SK-MEL-5 (cell line): ENCODE measurements around a stretch of chr20.

RAMPAGE:
- cytosol, long total RNA, result no peak
- long total RNA, result no peak
- nucleus, long total RNA, result no peak
Measured at GRCh38 chr20:50245342-50246043, 54.9 kb downstream of the CEBPB start.

DNA sequence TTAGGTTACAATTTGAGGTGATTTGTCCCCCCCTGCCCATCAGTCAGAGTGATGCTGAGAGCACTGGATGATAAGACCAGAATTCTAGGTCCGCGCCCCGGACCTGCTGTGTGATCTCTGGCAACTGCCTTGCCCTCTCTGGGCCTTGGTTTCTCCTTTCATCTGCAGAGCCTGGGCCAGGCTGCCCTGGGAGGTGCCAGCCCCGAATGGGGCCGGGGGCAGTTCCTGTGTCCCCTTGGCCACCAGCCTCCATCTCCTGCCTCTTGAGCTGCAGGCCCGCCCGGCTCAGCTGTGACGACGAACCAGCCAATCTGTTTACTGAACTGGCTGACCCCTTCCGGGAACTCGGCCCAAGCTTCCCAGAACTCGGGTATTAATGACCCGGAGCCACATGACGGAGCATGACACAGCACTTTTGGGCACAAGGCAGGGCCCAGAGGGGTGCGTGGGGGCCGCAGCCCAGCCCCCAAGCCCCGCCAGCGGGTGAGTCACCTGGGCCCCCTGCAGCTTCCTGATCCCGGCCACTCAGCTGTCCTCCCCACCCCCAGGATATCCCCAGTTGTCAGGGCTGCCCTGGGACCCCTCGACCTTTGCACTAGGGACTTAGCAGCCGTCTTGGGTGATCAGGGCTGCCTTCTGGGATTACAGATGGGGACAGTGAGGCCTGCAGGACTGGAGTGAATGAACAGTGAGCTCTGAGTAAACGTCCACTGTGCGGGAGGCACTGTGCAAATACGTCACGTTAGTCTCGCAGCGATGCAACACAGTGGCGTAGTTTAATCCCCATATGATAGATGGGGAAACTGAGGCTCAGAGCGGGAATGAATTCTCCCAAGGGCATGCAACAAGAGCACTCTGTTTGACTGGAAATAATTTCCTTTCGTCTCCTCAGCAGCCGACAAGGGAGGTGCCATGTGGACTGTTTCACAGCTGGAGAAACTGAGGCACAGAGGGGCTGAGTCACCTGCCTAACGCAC, 102.0 kb downstream of the CEBPB start:
RAMPAGE:
- cytosol, long total RNA, result no peak
- long total RNA, result no peak
- nucleus, long total RNA, result no peak

DNA sequence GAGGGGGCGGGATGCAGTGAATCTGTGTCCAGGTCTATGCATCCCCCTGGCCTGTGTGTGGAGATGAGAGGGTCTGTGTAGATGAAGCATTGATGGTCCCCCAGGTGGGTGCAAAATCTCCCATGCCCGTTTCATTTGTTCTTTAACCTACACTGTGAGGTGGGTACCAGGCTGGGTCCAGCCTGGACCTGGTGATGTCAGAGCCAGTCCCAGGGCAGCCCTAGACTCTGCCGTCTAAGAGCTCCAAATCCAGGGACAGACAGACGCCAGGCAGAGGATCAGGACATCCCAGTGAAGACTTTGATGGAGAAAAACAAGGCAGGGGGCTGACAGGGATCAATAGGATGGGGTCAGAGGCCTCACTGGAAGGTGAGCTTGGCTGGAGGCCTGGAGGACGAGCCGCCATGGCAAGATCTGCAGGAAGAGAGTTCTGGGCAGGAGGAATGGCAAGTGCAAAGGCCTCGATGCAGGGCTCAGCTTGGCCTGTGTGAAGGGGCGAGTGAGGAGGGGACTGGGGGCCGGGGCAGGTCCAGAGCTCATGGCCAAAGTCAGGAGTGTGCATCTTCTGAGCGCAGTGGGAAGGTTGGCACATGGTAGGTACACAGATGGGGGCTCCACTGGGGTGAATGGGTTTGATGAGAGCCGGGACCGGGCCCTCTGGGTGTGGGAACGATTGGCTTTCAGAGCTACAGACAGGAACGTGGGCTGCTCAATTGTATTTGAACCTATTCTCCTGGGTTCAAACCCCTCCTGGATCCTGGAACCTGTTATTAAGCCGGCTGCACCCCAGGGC, 105.7 kb downstream of the CEBPB start:
RAMPAGE:
- cytosol, long total RNA, result no peak
- long total RNA, result no peak
- nucleus, long total RNA, result no peak

DNA sequence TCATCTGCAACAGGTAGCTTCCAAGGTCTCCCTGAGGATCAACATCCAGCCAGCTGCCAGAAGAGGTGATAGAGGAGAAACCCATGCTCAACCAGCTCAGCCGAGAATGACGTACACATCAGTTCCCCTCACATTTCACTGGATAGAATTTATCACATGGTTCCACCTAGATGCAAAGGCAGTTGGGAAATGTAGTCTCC, 144.5 kb downstream of the CEBPB start:
RAMPAGE:
- cytosol, long total RNA, result no peak
- long total RNA, result no peak
- nucleus, long total RNA, result no peak

RAMPAGE:
- cytosol, long total RNA, result no peak
- long total RNA, result no peak
- nucleus, long total RNA, result no peak
Measured at GRCh38 chr20:50405689-50406138, 104.5 kb upstream of the PTPN1 start.

RAMPAGE:
- cytosol, long total RNA, result no peak
- long total RNA, result no peak
- nucleus, long total RNA, result no peak
Measured at GRCh38 chr20:50561166-50562109, 51.3 kb downstream of the PTPN1 start.

DNA sequence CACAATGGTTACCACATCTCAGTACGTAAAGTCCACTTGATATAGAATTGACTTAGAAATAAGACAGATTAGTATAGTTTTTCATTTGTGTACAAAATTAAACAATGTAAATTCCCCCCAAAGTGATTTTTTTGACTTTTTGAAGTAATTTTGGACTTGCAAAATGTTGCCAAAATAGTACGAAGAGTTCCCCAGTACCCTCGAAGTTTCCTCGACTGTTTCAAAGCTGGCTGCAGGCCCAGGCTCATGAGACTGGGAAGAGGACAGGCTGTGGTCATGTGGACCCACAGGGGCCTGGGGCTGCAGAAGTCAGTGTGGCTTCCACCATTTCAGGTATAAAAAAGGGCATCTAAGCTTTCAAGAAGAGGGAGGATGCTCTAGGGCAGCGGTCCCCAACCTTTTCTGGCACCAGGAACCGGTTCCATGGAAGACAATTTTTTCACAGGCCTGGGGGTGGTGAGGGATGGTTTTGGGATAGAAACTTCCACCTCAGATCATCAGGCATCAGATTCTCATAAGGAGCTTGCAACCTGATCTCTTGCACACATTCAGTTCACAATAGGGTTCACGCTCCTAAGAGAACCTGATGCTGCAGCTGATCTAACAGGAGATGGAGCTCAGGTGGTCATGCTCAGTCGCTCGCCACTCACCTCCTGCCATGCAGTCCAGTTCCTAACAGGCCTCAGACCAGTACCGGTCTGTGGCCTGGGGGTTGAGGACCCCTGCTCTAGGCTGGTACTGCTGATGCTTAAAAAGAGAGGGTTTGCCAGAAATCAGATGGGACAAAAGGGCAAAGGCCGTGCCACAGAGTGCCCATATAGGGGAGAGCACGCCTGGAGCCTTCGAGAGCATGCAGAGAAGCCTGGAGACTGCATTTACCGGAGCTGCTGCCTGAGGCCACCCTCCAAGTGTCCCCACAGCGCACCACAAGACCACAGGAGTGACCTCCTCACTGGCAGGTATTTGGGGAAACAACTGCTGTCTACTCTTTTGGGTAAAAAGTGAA, 75.2 kb downstream of the PTPN1 start:
RAMPAGE:
- cytosol, long total RNA, result no peak
- long total RNA, result no peak
- nucleus, long total RNA, result no peak

DNA sequence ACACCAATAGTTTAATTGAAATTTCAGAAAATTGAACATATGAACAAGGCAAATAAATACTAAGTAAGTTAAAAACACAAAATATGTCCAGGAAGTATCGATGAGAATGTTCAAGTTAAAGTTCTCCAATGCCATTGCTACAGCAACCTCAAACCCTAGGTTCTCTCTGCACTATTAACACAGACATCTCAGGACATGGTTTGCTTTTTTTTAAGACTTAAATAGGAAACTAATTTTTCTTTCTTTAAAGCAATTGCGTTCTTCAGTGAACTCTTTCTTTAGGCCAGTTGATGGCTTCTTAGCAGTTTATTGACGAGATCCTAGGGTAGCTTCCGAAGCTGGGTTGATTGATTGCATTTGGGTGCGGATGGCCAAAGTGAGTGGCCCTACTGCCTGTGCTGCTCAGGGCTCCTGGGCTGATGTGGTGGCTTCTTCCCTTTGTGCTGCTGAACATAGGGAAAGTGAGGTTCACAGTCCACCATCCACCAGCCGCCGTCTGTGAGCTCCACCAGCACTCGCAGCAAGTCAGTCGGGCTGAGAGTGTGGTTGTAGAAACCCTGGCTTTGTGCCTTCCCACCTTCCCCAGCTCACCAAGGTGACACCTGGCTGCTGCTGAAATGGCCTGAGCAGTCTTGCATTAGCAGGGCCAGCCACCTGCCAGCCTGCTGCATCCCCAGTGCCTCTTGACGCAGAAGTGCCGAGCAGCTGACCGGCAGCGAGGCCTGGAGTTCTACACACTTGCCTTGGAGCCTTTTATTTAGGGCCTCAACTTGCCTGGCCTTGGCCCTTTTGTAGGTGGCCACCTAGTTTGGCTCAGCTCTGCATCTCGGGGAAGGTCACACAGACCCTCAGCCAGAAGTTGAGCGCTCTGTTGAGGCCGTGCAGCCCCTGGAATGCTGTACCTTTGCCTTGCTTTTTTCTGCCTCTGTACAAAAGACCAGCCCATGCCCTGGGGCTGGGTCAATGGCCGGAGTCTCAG, 76.2 kb downstream of the PTPN1 start:
RAMPAGE:
- cytosol, long total RNA, result no peak
- long total RNA, result no peak
- nucleus, long total RNA, result no peak

DNA sequence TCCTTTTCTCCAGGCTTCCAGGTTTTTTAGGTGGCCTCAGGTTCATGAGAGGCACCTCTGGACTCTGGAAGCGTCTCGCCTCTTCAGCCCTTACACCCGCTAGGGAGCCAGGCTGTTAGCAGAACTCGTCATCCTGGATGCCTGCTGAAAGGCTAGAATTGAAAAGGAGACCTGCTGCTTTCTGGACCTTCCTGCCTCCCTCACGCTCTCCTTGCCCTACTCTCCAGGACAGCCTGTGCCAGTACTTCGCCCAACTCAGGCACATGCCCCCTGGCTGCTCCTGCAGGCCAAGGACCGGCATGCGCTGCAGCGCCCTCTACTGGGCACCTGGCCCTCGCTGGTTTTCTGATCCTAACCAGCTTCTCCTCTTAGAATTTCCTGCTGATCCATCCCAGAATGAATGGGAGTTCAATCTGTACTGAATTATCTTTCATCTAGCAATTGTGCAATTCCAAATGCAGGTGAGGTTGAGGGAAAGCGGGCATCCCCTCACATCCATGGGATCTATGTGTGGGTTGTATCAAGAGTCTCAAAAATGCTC, 77.9 kb downstream of the PTPN1 start:
RAMPAGE:
- cytosol, long total RNA, result no peak
- long total RNA, result no peak
- nucleus, long total RNA, result no peak

RAMPAGE:
- cytosol, long total RNA, result no peak
- long total RNA, result no peak
- nucleus, long total RNA, result no peak
Measured at GRCh38 chr20:50601903-50602614, 89.3 kb downstream of the RIPOR3 start.

DNA sequence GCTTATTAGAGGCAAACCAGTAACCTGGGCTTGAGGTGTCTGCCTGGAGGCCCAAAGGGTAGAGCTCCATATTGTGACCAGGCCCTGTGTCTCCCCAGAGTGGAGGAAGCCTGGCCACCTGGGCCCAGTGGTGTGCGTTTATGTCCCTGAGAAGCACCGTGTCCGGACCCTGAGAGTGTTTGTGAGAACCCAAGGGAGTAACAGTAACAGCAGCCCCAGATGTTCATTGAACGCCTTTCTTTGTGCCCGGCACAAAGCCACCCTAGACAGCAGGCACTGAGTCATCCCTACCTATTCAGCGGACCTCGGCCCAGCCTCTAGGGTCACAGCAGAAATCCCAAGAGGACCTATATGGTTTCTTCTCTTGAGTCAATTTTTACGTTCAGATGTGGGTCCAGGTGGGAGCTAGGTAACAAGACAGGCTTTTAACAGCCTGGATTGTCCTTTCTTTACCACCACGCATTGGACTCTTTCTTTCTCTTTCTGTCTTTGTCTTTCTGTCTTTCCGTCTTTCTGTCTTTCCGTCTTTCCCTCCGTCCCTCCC, 24.5 kb downstream of the BCAS4 start:
RAMPAGE:
- cytosol, long total RNA, result no peak
- long total RNA, result no peak
- nucleus, long total RNA, result no peak

DNA sequence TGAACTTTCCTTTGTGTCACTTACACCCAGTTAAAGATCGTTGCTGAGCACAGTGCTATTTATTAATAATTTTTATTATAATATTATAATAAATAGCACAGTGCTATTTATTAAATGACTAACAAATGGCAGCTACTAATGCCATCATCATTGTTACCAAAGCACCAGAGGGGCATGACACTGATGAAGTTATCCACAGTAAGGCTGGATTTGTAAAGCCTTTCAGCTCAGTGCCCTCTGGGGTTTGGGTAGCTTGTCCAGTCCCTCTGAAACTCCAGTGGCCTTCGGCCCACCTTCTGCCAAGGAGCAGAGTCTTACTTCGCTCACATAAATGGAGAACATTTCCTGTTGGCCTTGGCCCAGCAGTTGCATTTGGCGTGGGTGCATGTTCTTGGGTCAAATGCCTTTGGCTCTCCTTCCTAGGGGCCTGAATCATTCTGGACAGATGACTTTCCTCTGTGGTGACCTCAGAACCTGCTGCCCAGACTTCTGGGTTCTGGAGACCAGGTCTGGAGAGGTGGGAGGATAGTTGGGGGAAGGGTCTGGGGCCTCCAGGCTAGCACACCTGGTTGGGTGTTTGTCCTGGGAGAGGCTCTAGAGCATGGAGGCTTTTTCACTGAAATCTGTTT, 29.2 kb downstream of the BCAS4 start:
RAMPAGE:
- cytosol, long total RNA, result no peak
- long total RNA, result no peak
- nucleus, long total RNA, result no peak

GRCh38 chr20:50837451-50838206, 42.8 kb downstream of the BCAS4 start:
RAMPAGE:
- cytosol, long total RNA, result no peak
- long total RNA, result no peak
- nucleus, long total RNA, result no peak

DNA sequence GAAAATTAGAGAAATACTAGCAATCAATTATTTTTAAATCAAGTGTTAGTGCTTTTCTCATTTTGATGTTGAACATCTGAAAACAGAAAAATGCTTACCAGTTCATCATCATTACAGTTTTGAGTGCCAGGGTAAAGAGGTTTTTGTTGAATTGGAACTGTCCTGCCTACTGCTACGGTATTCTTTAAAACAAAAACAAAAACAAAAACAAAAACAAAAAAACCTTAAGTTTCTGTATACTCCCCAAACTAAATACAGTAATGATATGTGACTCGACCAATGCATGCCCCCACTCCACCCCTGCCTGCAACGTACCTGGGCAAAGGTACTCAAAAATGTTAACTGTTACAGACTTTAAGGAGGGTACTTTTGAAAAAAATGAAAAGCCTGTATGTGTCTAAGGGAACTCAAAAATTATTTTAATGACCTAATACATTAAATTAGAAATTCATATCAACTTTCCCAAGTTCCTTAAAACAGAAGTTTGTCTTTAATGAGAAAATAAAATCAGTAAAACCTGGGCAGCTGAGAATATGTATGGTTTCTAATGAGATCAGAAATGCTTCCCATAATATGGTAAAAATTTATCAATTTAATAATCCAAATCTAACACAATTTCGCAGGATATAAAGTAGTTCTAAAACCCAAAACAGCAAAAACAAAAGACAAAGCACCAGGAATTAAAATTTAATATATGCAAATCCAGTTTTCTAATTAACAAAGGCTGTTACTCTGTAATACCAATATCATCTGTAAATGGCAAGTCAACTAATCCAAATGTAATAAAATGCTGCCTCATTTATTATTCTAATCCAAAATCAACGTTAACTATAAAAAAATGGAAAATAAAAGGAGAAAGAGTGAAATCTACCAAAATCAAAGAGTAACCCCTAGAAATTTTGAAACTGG, 26.3 kb downstream of the ADNP start:
RAMPAGE:
- cytosol, long total RNA, result no peak
- long total RNA, result no peak
- nucleus, long total RNA, result no peak

RAMPAGE:
- cytosol, long total RNA, result no peak
- long total RNA, result no peak
- nucleus, long total RNA, result no peak
Measured at GRCh38 chr20:50929182-50929912, 1.9 kb downstream of the ADNP start.

RAMPAGE:
- cytosol, long total RNA, result no peak
- long total RNA, result no peak
- nucleus, long total RNA, result no peak
Measured at GRCh38 chr20:50957296-50958197, 785 bp downstream of the DPM1 start.

DNA sequence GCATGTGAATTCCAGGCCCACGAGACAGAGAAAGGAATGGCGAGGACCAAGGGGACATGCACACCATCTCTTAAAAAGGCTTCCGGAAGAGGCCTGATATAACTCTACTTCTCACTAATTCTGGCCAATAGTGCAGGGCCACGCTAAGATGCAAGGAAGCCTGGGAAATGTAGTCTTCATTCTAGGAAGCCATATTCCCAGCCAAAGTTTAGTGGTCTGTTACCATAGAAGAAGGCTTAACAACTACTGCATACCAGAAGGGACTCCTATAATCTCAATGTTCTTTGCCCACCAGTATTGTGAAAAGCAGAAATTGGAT, 177.1 kb upstream of the KCNG1 start:
RAMPAGE:
- cytosol, long total RNA, result no peak
- long total RNA, result no peak
- nucleus, long total RNA, result no peak

GRCh38 chr20:51487431-51488333, 54.8 kb downstream of the NFATC2 start:
RAMPAGE:
- cytosol, long total RNA, result no peak
- long total RNA, result no peak
- nucleus, long total RNA, result no peak

DNA sequence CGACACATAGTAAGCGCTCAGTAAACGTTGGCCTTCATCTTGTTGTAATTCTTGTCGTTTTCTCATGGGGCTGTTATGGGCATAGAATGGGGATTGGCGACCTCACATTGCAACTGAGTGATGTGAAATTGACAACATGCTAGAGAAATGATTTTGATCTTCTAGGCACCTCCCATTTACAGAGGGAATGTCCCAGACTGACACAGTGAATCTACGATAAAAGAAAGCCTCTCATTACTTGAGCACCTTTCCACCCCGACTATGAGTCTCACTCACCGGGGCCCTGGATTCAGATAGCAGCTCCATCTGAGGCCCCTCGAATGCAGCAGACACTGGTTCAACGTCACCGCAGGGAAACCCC, 49.2 kb downstream of the NFATC2 start:
RAMPAGE:
- cytosol, long total RNA, result no peak
- long total RNA, result no peak
- nucleus, long total RNA, result no peak

DNA sequence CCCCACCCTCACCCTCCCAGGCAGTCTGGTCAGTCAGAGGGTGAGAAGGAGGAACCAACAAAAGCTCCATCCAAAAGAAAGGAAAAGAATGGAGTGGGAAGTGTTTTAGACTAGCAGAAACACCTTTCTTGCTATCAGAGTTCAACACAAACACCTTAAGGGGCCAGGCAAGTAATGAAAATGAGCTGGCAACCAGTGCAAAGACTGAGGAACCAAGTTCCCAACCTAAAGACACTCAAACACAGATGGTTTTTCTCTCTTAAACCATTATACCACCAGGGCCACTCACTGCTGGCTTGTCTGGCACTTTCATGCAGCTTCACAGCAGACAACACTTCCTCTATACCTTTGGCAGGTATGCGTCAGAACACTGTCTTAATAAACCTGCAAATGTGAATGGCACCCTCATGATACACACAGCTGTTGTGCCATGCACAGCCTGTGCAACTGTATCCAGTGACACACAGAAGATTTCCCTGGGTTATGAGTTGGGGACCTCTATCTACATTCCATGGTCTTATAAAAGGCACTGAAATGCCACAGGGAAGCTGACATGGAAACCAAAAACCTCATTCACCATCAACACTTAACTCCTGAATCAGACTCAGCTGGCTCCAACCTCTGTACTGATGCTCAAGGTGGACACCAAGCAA, 41.6 kb downstream of the NFATC2 start:
RAMPAGE:
- cytosol, long total RNA, result no peak
- long total RNA, result no peak
- nucleus, long total RNA, result no peak